Metastatic Breast Carcinoma in the Ovary (tissue), 3 donors: ENCODE data around the genes DNM2, DOCK6, SWSAP1 and ZNF653.

DNA sequence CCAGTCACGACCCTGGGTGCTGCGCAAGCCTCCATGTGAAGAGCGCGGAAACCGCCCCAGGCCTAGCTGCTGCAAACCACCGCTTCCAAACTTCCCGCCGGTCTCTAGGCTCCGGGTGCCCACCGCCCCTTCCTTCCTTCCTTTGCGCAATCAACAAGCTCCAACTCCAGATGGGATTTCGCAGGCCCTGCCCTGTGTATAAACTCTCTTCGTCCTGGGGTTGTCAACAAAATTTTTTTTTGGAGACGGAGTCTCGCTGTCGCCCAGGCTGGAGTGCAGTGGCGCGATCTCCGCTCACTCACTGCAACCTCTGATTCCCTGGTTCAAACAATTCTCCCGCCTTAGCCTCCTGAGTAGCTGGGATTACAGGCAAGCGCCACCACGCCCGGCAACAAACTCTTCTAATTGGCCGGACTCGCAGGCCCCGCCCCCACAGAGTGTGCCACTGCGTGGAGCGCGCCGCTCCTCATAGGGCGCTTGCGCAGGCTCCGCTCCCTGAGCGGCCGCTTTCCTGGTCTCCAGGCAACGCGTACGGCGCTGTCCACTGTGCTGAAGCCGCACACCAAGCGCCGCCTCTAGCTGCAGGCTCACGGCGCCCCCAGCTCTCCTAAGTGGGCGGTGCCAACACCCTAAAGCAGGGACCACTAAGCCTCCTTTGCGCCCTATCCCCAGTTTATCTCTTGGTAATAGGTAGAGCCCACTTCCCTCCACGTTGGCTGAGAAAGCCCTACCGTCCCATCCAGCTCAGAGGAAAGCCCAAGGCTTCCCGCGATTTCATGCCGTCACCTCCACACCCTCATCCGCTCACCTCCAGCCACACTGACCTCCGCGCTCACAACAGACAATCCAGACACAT, 5.6 kb upstream of the QTRT1 start:
- PRO-cap, 3 experiments: peak in 1 of 3 experiments; most common plus-strand start position 438 of the sequence (in 1); most common minus-strand start position 312 of the sequence (in 1)

GRCh38 chr19:10717828-10718905, at the start of gene DNM2:
Gene DNM2 (plus strand): TSS chr19:10718079.
- PRO-cap, 3 experiments: peak in 3 of 3 experiments; most common plus-strand start chr19:10718079 (in 3); most common minus-strand start chr19:10718468 (in 2)

- PRO-cap, 3 experiments: no peak in any of the 3 experiments
Observed at GRCh38 chr19:10718906-10719447, 1.1 kb downstream of the DNM2 start.

DNA sequence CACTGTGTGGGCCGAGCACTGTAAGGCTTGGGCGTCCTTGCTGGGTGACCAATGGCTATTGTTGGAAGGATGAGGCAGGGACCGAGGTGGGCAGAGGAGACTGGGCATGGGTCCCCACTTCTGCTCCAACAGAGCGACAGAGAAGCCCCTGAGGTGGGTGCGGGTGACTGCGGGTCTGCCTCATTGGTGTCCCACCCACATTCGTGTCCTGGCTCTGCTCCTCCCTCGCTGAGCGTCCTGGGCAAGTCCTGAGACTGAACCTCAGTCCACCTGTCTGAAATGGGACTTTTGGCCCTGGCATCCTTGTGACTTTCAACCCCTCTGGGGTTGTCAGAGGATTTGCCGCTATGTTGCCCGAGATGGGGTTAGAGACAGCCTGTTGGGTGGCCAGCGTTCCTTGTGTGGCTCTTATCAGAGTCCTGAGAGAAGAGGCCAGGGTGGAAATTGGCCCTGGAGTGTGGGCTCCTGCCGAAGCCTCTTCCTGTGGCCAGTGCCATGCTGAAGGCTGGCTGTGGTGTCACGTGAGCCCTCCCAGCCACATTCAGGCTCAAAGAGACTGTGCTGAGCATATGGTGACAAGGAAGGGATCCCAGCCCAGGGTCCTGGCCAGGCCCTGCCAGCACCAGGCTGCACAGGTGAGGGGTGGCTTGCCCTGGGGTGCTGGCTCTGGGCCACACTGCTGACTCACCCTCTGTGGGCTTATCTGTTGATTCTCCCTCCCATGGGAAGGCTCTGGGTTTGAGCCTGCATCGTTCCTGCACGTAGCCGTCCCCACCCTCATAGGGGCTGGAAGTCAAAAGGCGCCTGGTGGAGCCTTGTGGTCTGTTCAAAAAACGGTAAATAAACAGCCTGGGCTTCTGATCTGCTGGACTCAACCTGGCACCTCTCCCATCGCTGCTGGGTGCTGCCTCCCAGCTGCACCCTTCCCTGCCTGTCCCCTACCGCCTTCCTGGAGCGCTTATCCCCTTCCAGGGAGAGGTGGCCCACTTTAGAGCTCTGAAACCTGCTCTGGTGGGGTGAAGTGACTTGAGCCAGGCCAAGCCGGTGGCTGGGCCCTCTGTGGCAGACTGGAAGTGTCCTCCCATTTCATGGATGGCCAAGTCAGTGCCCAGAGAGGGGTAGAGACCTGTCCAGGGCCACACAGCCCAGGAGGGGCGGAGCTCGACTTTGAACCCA, 31.0 kb downstream of the DNM2 start:
- PRO-cap, 3 experiments: no peak in any of the 3 experiments

GRCh38 chr19:10768361-10768842, 50.5 kb downstream of the DNM2 start:
- PRO-cap, 3 experiments: no peak in any of the 3 experiments

GRCh38 chr19:10775532-10776016, 57.7 kb downstream of the DNM2 start:
- PRO-cap, 3 experiments: no peak in any of the 3 experiments

- PRO-cap, 3 experiments: no peak in any of the 3 experiments
Observed at GRCh38 chr19:10776934-10777267, 59.0 kb downstream of the DNM2 start.

- PRO-cap, 3 experiments: no peak in any of the 3 experiments
Observed at GRCh38 chr19:10784121-10784748, 51.8 kb downstream of the TMED1 start.

DNA sequence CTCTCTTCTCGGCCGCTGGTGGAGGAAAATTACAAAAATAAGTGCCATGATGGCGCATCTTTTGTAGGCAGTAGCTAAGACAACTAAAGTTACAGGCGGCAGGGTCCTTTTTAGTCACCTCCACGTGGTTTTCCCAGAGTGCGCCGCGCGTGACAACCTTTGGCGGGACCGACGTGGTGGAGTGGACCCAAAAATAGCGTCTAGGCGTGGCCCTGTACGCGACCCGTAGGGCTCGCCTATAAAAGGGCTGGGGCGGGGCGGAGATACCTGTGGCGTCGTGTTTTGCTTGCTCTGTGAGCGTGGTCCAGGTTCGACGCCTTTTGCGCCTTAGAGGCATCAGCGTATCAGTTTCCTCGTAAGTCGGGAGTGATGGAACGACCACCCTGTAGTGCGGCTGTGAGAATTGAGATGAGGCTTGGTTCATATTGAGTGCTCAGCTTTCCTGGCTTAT, 429 bp upstream of the TMED1 start:
- PRO-cap, 3 experiments: peak in 3 of 3 experiments; most common plus-strand start position 136 of the sequence (in 3)

GRCh38 chr19:10920321-10920779, 8.1 kb downstream of the YIPF2 start:
- PRO-cap, 3 experiments: no peak in any of the 3 experiments

DNA sequence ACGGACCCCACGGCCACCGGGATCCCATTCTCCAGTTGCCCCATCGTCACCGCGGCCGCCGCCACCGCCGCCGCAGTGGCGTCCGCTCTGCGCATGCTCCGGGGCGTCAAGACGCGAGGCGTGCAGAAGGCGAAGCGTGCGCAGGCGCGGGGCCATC, 332 bp upstream of the SMARCA4 start:
- PRO-cap, 3 experiments: peak in 3 of 3 experiments; most common minus-strand start position 89 of the sequence (in 3)

GRCh38 chr19:11044391-11045078, 44.7 kb upstream of the LDLR start:
- PRO-cap, 3 experiments: no peak in any of the 3 experiments

DNA sequence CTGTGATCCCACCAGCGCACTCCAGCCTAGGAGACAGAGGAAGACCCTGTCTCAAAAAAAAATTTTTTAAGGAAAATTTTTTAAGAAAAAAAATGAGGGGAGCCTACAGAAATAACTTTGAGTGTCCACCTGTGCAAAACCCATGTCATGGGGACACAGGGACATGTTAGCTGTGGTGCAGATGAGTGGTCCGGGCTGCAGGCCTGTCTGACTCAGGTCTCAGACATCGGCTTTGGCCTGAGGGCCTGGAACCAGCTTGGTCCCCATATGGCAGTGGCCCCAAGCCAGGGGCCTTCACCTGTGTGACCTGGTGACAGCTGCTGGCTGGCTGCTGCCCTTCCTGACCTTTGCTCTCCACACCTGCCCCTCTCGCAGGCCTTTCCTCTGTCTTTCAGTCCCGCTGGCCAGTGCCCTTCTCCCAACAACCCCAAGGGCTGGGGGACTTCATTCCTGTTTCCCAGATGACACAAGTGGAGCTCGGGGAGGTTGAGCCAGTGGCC, 23.0 kb upstream of the LDLR start:
- PRO-cap, 3 experiments: no peak in any of the 3 experiments

GRCh38 chr19:11208552-11209236, 11.3 kb upstream of the KANK2 start:
- PRO-cap, 3 experiments: no peak in any of the 3 experiments

DNA sequence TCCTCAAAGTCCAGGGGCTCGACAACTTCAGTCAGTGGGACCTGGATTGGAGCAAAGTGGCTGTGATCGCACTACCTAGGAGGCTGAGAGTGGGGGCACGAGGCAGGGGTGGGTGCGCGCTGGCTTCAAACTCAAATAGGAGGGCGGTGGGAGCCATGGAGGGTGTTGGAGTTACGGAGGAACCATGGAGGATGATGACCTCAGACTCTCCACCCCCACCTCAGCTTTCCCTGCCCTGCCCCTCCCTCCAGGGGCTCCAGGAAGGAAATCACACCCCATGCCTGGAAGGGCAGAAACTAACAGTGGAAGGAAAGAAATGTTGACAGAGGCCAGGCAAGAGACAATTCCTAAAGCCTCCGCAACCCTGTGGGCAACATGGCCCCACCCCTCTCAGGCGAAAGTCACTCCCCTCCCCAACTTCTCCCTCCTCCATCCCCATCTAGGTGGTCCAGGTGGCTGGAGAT, 9.4 kb downstream of the DOCK6 start:
- PRO-cap, 3 experiments: no peak in any of the 3 experiments

GRCh38 chr19:11261792-11262905, at the start of gene DOCK6:
Gene DOCK6 (minus strand): TSS chr19:11262524.
- PRO-cap, 3 experiments: peak in 3 of 3 experiments; most common plus-strand start chr19:11262408 (in 3); most common minus-strand start chr19:11262506 (in 3)

DNA sequence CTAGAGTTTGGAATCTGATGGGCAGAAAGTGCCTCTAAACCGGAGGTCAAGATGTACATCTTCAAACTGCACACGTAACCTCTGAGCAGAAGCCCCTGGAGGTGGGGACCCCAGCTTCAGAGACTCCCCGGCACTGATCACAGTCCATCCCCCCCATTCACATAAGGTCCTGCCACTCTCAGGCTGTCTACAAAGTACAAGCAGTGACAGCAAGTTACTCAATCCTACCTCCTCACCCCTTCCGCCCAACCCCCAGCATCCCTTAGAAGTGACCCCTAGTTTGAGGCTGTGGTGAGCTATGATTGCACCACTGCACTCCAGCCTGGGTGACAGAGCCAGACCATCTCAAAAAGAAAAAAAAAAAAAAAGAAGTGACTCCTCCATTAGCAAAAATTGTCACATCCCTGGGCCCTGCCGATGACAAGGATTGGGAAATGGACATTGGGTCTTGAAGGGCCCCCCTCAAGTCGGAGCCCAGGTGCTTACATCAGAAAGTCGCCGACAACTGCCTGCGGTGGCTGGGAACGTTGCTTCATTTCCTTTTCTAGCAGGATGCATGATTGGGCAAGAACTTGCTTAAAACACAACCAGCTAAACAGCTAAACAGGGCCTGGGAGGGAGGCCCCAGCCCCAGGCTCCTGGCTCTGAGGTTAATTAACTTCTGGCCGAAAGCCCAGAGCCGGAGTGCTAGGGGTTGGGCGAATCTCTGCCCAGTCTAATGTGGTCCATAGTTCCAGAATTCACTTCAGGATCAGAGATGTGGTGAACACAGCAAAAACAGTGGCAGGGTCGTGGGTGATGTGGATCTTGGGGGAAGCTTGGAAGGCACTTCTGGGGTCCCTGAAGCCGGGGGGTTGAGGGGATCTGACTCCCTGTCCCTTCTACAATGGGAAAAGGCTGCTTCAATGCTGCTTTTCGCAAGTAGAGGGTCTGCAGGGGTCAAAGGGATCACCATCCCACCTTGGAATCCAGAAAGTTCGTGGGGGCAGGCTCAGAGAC, 15.3 kb downstream of the RAB3D start:
- PRO-cap, 3 experiments: peak in 2 of 3 experiments; most common minus-strand start position 507 of the sequence (in 2)

- PRO-cap, 3 experiments: peak in 3 of 3 experiments; most common plus-strand start chr19:11375233 (in 3); most common minus-strand start chr19:11374558 (in 2)
Observed at GRCh38 chr19:11374322-11375369, at the start of gene SWSAP1. Gene SWSAP1 (plus strand): TSS chr19:11374666.

- PRO-cap, 3 experiments: no peak in any of the 3 experiments
Observed at GRCh38 chr19:11378632-11379285, 4.3 kb downstream of the SWSAP1 start.

DNA sequence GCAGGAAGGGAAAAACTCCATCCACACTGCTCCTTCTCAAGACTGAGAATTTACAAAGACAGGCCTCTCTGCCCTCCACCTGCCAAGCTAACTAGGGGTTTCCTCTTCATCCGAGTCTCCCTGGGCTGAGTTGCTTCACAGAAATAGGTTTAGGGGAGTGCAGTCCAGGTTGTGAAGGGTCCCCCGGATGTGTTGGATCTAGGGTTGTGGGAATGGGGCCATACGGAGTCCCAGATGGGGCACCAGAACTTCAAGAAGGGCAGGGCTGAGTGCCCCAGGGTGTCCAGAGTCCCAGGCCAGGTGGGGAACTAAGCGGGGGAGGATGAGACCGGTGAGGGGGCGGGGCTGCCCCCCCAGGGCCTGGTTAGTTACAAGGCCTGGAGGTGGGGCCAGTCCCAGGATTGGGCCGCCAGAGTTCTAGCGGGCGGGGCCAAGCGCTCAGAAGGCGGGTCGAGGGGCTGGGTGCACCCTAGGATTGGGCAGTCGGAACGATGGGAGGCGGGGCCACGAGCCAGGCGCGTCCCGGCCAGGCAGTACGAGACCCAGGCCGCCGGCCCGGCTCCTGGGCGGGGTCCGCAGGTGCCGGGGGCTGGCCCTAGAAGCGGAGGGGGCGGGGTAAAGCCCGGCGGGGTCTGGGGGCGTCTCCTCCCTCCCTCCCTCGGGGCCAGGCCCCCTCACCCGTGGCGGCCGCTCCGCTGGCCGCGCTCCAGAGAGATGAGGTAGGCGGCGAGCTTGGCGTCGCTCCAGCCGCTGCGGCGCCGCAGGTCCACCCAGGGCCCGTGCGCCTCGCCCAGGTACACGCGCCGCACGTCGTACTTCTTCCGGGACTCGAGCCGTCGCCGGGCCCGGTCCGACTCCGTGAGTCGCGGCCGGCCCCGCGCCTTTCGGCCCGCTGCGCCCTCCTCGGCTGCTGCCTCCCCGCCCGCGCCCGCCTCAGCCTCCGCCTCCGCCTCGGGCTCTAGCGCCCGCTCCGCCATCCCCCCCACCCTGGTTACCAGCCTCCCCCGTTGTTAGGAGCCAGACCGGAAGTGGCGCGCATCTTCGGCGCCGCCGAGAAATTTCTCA, at the start of gene ZNF653:
TSS of gene ZNF653 (minus strand) at position 1,030 of the 1,065 bp plus-strand sequence.
- PRO-cap, 3 experiments: peak in 3 of 3 experiments; most common plus-strand start position 533 of the sequence (in 2); most common minus-strand start position 1,030 of the sequence (in 3)